ENCODE measurements around the gene MRTFA.

- RRBS: no CpG with 5 or more reads among the region's 14 CpGs
Observed at GRCh38 chr22:40462937-40463761, 92.8 kb downstream of the SGSM3 start.

DNA sequence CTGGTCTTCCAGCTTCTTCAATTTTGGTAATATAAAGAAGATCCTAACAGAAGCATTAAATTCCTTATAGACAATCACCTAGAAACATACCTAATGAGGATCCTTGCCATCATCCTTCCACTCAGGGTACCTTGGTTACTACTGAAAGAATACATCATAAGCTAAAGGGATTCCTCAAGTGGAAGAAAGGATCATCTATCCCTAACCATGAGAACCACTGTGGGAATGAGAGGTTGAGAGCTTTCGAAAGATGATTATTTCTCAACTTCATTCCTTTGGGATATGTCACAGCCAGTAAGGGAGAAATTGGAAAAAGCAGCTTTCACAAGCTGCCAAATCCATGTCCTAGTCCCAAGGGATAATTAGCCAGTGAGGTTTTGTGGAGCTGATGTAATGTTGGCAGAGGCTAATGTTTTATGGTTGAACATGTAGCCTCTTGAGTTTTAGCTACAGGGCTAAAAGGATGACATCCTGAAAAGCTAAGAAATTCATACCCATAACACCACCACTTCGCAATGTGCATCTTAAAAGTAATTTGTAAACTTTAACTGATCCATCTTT, 124.1 kb downstream of the MRTFA start:
- RRBS: no CpG with 5 or more reads among the region's 2 CpGs

- RRBS: 3% methylated on average over 16 of the region's 94 CpGs
Observed at GRCh38 chr22:40635913-40636881, at the start of gene MRTFA. MRTFA (minus strand) TSS chr22:40636719.

GRCh38 chr22:40750725-40751759, 68.1 kb downstream of the SLC25A17 start:
- RRBS: no CpG with 5 or more reads among the region's 5 CpGs

DNA sequence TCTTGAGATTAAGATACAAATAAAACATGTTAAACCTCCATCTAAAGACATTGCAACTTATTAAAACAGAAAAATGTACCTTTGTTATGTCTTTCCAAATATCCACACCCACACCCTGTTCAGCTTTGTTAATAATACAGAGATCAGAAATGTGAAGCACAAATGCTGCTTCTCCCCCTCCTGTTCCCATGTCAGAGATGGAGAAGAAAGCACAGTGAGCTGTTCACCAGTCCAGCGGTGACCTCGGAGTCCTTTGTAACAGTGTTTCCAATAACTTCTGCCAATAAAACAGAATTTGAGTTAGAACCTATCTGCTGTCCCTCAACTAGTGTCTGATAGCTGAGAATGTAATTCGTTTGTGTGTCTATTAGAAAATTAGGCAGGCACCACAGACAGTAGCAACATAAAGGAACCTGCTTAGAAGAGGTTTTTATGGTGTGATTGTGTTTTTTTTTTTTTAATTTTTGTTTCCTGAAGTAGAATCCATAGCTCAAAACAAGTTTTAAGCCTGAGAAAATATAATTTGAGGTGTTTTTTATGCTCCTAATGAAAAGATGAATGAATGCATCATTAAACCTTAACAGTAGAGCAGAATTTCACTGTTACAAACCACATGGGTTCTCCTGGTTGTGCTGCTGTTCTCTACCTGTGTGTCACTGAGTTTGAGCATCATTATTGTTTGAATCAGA, 19.1 kb upstream of the RBX1 start:
- RRBS: no CpG with 5 or more reads among the region's 3 CpGs

DNA sequence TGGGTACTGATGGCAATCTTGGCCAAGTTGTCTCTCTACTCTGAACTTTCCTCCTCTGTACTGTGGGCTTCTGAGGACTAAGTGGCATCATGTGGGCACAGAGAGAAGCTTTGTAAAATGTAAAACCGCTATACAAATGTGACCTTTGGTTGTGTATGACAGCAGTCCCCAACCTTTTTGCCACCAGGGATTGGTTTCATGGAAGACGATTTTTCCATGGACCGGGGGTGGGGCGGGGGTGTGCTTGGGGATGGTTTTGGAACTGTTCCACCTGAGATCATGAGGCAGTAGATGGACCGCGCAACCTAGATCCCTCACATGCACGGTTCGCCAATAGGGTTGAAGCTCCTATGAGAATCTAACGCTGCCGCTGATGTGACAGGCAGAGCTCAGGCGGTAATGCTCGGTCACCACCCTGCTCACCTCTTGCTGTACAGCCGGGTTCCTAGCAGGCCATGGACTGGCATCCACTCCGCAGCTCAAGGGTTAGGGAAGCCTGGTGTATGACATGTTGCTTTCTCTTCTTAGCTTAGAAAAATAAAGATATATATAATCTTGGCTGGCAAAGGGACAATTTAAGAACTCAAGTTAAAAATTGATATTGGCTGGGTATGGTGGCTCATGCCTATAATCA, 21.9 kb downstream of the RBX1 start:
- RRBS: no CpG with 5 or more reads among the region's 14 CpGs

- RRBS: no CpG with 5 or more reads among the region's 12 CpGs
Observed at GRCh38 chr22:41098765-41099294, 6.4 kb downstream of the EP300 start.

- RRBS: no CpG with 5 or more reads among the region's 8 CpGs
Observed at GRCh38 chr22:41109241-41109949, 17.0 kb downstream of the EP300 start.

DNA sequence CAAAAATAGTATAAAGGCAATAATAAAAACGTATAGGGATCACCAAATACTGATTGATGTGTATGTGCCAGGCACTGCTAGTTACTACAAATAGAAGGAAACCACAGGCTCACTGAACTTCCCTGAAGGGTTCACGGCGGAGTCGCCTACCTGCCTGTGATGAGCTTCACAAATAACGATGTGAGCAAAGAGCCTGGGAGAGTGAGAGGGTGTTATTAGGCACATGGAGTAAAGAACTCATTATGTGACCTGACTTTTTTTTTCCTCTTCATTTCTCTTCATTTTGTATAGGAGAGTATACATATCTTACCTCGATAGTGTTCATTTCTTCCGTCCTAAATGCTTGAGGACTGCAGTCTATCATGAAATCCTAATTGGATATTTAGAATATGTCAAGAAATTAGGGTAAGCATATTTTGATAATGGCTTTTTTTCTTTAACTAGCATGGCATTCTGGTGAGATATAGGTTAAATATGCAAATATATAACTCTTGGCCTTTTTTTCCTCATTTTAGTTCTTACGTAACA, 35.8 kb upstream of the L3MBTL2 start:
- RRBS: no CpG with 5 or more reads among the region's 8 CpGs

GRCh38 chr22:41216935-41217444, 11.9 kb downstream of the L3MBTL2 start:
- RRBS: no CpG with 5 or more reads among the region's 14 CpGs

DNA sequence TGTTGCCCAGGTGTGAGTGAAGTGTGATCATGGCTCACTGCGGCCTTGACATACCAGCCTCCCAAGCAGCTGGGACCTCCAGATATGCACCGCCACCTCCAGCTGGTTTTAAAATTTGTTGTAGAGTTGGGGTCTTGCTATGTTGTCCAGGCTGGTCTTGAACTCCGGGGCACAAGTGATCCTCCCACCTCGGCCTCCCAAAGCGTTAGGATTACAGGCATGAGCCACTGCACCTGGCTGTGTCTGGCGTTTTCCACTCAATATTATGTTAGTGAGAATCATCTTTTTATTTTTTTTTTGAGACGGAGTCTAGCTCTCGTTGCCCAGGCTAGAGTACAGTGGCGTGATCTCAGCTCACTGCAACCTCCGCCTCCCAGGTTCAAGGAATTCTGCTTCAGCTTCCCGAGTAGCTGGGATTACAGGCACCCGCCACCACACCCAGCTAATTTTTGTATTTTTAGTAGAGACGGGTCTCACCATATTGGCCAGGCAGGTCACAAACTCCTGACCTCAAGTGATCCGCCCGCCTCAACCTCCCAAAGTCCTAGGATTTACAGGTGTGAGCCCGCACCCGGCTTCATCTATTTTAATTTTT, 2.1 kb upstream of the CHADL start:
- RRBS: no CpG with 5 or more reads among the region's 17 CpGs

- RRBS: no CpG with 5 or more reads among the region's 9 CpGs
Observed at GRCh38 chr22:41247679-41248302, 7.1 kb upstream of the CHADL start.

GRCh38 chr22:41261521-41262138, 20.9 kb upstream of the CHADL start:
- RRBS: no CpG with 5 or more reads among the region's 12 CpGs

DNA sequence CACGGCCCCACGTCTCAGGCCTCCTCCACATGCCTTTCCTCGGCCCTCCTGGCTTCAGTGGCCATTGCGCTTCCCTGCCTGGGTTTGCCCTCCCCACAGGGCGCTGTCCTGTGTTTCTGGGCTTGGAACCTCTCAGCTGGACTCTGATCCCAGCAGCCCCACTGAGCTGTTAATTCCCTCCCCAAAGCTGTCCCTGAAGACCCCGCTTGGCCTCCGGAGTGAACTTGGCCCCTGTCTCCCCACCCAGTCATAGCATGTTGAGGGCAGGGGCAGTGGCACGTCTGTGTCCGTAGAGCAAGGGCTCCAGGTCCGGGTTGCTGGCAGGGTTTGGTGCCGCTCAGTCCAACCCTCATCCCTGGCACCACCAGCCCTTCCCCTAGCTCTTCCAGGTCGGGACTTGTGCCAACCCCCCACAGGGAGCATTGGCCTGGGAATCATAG, 34.4 kb upstream of the TEF start:
- RRBS: 79% methylated on average over 4 of the region's 12 CpGs

GRCh38 chr22:41434396-41435607, 11.8 kb downstream of the TOB2 start:
- RRBS: no CpG with 5 or more reads among the region's 8 CpGs

GRCh38 chr22:41445706-41446600, 648 bp downstream of the TOB2 start:
- RRBS: under 1% methylated on average over 21 of the region's 47 CpGs

- RRBS: 2% methylated on average over 6 of the region's 30 CpGs
Observed at GRCh38 chr22:41448235-41448978, 1.8 kb upstream of the TOB2 start.

- RRBS: no CpG with 5 or more reads among the region's 13 CpGs
Observed at GRCh38 chr22:41504092-41504945, 35.4 kb downstream of the ACO2 start.

GRCh38 chr22:41522433-41523091, 21.7 kb downstream of the POLR3H start:
- RRBS: no CpG with 5 or more reads among the region's 14 CpGs

DNA sequence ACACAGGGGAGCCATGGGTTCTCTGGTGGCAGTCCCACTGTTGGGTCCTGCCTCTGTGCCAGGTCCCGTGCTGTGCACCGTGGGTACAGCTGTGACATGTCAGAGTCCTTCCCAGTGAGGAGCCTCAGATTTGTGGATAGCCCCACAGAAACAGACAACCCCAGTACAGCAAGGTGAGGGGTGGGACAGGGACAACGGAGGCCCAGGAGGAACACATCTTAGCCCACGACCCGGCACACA, 12.9 kb downstream of the POLR3H start:
- RRBS: 77% methylated on average over 1 of the region's 5 CpGs